ENCODE data around the gene CRNKL1.

DNA sequence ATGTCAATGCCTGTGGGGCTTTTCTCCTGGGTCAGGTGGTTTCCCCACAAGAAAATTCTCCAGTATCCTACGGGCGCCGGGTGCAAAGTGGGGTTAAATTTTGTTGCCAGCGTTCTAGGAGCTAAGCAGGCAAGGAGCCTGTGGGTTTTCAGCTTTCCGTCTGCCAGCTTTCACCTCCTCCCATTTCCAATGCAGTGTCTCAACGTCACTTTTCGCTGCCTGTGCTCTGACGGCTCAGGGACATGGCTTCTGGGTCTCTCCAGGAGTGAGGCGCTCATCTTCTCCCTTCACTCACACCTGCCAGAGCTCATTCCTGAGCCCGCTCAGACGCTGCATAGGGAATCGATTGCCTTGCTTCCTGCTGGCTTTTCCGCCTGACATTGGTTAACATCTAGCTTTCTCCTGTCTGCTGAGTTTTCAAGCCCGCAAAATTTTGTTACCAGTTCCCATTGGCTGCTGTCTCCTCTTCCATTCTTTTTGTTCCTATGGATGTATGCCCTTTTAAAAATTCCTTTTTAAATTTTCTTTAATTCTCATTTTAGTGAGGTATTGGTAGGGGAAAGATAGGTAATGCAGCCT, 7.3 kb upstream of the NAA20 start:
- RRBS: no CpG with 5 or more reads among the region's 14 CpGs

DNA sequence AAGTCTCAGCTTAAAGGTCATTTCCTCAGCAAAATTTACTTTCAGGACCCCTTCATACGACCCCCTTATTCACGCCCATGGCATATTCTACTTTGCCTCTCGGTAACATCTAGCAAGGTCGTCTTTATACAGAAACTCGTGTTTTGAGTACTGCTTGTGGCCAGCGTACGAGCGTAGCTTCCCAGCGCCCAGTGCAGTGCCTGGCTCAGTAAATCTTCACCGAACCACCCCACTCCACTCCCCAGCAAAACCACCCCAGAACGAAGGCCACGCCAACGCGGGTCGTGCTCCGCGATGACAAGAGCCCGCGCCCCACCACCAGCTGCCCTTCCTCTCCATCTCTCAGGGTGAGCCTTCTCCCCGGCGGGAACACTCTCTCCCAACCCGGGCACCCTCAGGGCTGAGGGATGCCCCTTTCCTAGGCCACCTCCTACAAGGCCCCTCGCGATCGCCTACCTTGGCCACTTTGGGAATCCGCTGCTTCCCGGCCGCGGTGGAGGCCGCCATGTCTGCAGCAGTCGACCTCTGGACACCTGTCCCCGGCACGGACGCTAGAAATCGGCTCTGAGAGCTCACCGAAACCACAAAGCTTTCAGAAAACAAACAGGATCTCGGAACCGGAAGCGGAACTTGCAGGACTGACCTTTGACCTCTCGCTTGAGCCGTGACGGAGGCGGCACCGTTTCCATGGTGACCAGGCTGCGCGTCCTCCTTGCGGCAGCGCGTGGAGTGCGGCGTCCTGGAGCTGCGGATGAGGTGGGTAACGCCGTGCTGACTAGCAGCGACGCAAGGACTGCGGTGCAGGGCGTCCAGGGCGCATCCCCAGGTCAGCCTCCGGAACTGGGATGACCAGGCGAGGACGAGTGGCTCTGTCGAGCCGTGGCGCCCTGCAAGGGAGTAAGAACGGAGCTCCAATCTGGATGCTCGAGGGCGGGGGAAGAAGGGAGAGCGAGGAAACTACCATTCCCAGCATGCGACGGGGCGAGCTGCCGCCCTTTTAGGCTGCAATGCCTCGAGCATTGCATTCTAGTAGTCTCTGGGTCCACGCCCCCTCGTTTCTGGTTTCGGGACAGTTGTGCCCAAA, at the start of gene CRNKL1:
CRNKL1 (minus strand) TSS at position 631 of the 1,084 bp plus-strand sequence.
- RRBS: under 1% methylated on average over 13 of the region's 77 CpGs

GRCh38 chr20:20084351-20084814, 32.1 kb downstream of the CFAP61 start:
- RRBS: no CpG with 5 or more reads among the region's 9 CpGs

DNA sequence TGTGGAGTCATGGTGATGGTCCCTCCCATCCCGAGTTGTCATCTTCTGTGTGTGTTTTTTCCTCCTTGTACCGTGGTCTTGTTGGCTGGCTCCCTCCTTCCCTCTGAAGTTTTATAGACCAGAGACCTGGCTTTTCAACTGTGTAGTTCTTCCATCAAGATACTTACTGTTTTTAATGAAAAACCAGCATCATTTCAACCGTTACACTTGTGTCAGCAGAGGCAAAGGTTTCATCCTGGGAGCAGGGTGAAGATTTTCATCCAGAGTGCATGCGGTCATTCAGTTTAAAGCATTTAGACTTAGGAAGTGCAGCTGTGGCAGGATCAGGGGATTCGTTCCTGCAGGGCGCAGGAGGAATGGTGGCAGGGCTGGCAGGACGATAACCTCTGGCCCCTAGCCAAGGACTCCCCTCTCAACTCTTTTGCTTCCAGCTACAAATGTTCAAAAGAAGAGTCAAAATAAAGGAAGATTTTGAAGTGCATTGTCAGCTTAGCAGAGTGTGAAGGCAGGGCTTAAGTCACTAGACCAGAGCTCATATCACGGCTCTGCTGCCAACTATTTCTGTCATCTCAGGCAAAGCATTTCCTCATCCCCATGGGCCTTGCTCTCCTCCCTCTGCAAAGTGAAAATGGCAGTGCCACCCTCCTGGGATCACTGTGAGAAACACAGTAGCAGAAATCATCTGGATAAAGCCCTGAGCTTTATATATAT, 36.5 kb downstream of the CFAP61 start:
- RRBS: no CpG with 5 or more reads among the region's 8 CpGs

- RRBS: 1% methylated on average over 15 of the region's 74 CpGs
Measured at GRCh38 chr20:20369292-20369948, 1.5 kb downstream of the INSM1 start.

DNA sequence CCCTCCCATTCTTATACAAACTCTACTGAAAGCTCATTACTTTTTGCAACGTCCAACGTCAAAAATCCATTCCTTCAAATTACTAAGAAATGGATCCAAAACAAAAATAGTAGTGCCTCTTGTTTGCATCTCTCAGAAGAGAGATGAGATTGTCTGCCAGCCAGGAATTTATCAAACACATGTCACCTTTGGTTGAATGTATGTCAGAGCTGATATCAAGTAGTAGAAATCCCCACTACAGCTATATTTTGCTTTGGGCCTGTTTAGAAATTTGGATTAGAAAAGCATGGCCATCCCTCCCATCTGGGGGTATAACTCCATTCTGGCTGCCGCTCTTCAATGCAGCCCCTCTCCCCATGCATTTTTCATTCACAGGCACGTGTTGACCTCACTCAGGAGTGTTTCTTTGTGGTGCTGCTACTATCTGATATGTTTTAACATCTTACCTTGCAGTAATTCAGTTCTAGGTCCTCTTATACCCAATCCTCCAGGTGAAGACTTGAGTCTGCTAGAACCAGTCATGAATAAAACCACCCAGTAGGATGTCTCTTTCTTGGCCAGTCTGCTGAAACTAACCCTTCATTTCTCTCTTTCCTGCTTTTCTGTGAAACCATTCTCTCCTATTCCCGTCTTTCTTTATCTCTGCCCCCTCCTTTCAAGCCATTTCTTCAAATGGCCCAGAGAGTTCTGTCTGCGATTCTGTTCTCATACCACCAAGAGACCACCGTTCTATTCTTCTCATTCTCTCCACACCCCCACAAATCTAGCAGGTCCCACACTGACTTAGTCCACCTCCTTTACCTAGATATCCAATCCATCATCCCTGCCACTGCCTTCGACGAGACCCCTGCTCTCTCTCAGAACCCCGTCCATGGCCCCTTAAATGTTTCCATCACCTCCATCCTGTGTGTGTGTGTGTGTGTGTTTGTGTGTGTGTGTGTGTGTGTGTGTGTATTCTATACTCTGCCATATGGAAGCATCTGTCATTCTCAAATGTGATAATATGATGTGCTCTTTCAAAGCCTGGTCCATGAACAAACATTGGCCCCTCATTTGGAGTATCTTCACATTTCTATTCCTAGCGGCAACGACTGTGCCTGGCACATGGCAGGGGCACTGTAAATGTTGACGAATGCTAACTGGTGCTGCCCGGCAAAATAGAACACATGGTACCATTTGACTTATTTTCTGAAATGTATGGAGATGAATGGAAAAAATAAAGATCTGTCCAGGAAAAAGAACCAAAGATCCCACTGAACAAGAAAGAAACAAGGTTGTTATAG, 100.6 kb downstream of the INSM1 start:
- RRBS: no CpG with 5 or more reads among the region's 14 CpGs

GRCh38 chr20:20634382-20635036, 77.9 kb downstream of the RALGAPA2 start:
- RRBS: no CpG with 5 or more reads among the region's 5 CpGs

DNA sequence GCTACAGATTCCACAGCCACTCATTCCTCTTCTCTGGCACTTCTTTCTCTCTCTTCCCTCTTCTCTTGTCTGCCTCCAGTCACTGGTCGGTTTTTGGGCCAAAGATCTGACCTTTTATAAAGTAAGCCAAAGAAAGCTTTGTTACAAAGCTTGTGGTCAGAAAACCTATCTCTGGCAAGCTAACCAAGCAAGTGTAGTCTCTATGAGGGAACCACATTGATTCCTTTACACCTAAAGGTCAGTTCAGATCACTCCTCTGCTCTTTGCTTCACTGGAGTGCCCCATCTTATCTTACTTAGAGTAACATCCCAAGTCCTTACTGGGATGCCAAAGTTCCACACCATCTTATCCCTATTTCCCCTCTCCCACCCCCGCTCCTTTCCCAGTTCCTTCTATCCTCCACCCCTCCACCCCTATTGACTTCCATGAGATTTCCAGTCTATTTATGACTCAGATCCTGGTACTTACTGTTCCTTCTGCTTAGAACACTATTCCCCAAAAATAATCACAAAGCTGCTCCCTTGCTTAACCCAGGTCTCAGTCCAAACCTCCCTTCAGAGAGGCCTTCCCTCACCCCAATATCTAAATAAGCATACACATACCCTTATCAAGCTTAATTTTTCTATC, 16.1 kb downstream of the RALGAPA2 start:
- RRBS: no CpG with 5 or more reads among the region's 2 CpGs

DNA sequence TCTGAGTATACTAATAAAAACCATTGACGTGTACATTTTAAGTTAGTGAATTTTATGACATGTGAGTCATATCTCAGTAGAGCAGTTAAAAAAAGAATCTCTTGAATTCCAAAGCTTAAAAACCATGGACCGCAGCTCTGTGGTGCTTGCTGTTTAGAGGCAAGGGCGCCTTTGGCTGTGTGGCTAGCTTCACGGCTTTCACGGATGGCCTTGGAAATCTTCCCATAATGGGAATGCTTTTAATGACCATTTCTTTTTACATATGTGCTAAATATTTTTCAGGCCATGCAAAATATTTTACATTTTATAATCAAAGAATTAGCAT, 57.4 kb downstream of the KIZ start:
- RRBS: no CpG with 5 or more reads among the region's 5 CpGs

DNA sequence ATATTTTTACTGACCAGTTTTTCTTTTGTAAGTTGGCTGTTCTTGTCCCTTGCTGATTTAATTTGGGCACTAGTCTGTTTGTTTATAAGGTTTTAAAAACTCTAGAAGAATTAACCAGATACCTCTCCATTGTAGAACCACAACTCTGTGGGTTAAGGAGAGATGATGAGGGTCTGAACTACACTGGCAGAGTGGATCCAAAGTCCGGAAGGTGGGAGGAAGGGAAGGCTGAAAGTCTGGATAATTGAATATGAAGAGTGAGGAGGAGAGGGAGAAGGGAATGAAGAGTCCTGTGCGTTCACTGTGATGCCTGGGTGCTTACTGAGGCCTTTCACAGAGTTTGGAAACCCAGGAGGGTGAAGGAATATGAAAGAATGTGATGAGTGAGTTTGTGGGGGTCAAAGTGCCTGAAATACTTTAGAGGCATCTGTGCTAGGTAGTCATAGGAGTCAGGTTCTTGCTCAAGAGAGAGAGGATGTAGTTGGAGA, 20.8 kb downstream of the NKX2-4 start:
- RRBS: no CpG with 5 or more reads among the region's 2 CpGs

GRCh38 chr20:21520503-21521190, 6.8 kb upstream of the NKX2-2 start:
- RRBS: 2% methylated on average over 3 of the region's 34 CpGs

DNA sequence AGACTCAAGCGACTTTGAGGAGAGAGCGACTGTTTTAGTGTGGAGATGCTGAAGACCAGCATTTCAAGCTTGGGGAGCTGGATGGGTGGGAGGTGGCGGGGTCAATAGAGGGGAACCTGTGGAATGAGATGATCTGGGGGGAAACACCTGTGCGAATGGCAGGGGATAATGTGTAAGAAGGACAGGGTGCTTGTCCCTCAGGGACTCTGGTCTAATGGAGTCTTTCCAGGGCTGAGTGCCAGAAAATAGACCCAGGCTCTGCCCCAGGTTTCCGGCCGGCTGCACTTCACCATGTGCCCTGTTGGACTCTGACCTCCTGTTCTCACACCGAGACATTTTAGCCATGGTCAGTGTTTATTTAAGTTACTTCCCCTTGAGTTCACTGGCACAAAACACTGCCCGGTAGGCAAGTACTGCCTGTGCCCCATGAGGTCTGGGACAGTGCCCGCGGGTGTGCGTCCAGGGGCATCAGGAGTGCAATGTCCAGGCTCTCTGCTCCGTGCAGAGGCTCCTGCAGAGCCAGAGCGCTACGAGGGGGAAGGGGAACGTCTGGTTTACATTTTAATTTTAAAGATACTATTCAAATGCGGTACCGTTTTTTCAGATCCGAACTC, 50.5 kb upstream of the NKX2-2 start:
- RRBS: no CpG with 5 or more reads among the region's 18 CpGs

- RRBS: 2% methylated on average over 10 of the region's 22 CpGs
Measured at GRCh38 chr20:21767712-21768325, 62.4 kb downstream of the PAX1 start.

DNA sequence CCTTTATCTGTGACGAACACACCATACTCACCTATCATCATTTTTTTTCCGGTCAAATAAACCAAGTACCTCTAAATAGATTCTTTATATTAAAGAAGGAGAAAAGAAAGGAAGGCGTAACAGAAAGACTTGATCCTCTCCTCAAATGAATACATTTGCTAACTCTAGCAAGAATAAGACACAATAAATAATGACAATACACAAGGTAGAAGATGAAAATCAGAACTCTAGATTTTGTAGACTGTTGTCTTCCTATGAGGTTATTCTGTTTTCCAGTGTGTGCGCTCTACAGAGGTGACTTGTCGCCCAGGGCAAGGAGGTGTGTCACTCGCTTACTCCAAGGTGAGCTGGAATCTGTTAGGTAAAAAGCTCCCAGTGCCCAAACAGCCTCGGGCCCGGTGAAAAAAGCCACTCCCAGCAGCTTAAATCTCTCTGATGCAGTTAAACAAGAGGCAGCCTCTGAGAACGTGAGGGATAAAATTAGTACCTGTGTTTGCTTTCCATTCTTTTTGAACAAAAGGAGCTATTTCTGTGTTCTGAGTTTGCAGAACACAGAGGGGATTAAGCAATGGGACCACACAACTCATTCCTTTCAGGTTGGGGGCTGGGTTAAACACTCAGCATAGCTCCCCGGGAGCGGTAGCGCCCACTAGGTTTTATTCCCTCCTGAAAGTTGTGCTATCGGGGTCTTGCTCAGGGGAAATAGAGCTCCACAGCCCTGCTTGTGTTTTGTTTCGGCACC, 181.4 kb downstream of the FOXA2 start:
- RRBS: 100% methylated on average over 1 of the region's 14 CpGs

- RRBS: no CpG with 5 or more reads among the region's 16 CpGs
Measured at GRCh38 chr20:23025390-23026015, 9.6 kb upstream of the SSTR4 start.

GRCh38 chr20:23027605-23028309, 7.4 kb upstream of the SSTR4 start:
- RRBS: no CpG with 5 or more reads among the region's 1 CpG

- RRBS: 90% methylated on average over 4 of the region's 33 CpGs
Measured at GRCh38 chr20:23084646-23085603, 1.2 kb downstream of the CD93 start.

DNA sequence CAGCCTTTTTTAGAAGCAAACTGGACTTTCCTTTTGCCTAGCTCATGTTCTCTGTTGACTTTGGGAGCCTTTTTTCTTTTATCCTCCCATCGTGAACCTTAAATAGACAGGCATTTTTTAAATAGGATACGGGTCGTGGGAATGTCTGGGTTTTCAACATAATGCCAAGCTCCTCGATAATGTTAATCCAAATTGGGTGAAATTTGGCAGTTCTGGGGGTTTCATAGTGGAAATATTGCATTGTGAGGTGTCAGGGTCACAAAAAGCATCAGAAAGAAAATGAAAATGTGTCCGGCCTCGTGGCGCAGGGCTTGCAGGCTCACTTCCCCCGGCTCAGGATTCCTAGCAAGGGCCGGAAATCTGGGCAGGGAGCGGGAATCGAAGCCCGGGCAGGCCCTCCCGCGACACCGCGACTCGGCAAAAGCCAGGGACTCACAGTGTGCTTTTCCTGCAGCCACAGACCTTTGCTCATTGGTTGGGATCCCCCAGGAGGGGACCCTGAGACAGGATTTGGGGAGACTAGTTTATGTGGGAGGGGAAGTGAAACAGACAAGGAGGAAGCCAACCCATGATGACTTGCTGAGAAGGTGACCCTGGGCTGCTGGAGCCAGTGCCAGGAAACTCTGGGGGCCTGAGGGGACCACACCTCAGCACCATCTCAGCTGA, 771 bp upstream of the CD93 start:
- RRBS: no CpG with 5 or more reads among the region's 17 CpGs

DNA sequence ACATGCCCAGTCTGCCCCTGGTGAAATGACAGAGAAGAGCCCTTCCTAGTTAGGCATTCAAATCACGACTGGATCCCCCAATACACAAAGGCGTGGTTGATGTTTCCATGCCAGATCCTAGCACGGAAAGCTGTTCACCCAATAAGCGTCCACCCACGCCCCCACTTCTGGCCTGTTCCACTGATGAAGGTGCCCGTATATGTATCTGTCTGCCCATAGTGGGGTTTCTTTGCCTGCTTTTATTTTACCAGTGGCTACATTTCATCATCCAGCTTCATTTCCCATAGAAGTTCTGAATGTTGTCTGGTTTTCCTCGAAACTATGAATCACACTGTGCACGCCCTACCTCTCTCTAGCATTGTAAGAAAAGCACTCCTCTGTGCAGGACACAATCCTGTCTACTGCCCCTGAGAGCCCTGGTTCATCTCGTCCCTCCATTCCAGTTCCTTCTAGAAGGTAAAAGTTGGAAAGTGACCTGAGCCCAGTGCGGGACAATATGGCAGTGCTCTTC, 8.8 kb upstream of the CD93 start:
- RRBS: no CpG with 5 or more reads among the region's 10 CpGs

All from retinal pigment epithelial cell (primary cell).